Myometrial cell (primary cell): ENCODE measurements around the genes MAP3K19, LCT and DARS1.

DNA sequence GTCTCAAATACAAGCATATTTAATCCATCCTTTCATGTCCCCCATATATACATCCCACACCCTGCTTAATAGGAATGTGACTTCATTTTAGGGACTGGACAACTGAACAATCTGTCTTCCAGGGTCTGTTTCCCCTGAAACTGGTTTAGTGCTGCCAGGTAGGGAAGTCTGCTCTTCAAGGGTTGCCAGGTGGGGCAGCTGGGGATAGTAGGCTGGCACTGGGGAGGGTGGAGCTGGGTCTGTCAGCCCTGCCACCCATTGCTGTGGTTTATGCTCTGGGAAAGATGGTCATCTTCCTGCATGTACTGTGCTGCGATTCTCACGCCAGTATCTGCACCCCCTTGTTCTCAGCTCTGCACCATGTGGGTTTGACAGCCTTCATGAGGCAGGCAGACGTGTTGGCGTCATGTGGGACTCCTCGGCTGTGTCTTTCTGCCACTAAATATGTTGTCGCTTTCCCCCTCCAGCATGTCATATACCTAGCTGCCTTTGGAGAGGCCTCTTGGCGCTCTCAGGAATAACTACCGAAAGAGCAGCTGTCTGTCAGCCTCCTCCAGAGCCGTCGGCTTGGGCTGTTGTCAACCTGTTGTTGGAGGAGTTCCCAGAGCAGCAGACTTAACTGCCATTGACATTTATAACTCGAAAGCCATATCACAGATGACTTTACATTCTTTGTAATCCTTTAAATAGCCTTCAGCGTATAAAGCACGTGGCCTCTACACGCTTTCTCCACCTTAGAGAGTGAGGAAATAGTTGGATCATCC, 80.5 kb upstream of the MGAT5 start:
- RAMPAGE, long total RNA, result no peak

DNA sequence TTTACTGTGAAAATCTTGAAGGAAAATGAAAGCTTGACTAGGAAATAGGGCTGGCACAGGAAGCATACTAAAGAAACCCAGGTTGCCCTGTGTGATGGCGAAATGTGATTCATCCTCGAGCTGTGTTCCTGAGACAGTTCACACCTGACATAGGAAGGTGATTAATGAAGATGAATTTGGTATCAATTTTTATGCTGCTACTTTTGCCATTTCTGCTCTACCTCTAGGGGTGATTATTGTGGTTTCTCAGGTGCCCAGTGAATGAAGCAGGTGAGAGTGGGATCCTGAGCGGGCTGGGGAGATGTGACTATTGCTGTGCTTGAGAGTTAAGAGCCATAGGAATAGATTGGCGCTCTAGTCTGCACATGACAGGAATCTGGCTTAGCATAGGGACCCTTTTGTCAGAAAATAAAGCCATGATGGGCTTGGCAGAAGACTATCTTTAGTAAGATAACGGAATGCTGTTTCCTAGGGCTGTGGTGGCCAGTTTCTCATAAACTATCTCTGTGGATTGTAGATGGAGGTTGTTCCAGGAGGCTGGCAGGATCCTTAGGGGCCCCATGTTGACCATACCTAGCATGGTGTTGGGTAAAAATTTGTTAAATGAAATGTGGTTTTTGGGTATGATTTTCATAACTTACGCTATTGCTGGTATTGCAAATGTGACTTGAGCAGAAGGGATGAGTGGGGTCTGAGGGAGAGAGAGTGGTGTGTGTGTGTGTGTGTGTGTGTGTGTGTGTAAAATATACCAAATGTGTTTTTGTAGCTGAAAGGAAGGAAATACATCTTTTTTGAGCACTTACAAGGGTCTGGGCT, 37.1 kb upstream of the MGAT5 start:
- RAMPAGE, long total RNA, result no peak

GRCh38 chr2:134320925-134321478, 67.1 kb downstream of the MGAT5 start:
- RAMPAGE, long total RNA, result no peak

- RAMPAGE, long total RNA, result no peak
Measured at GRCh38 chr2:134839719-134840052, 1.3 kb downstream of the ACMSD start.

DNA sequence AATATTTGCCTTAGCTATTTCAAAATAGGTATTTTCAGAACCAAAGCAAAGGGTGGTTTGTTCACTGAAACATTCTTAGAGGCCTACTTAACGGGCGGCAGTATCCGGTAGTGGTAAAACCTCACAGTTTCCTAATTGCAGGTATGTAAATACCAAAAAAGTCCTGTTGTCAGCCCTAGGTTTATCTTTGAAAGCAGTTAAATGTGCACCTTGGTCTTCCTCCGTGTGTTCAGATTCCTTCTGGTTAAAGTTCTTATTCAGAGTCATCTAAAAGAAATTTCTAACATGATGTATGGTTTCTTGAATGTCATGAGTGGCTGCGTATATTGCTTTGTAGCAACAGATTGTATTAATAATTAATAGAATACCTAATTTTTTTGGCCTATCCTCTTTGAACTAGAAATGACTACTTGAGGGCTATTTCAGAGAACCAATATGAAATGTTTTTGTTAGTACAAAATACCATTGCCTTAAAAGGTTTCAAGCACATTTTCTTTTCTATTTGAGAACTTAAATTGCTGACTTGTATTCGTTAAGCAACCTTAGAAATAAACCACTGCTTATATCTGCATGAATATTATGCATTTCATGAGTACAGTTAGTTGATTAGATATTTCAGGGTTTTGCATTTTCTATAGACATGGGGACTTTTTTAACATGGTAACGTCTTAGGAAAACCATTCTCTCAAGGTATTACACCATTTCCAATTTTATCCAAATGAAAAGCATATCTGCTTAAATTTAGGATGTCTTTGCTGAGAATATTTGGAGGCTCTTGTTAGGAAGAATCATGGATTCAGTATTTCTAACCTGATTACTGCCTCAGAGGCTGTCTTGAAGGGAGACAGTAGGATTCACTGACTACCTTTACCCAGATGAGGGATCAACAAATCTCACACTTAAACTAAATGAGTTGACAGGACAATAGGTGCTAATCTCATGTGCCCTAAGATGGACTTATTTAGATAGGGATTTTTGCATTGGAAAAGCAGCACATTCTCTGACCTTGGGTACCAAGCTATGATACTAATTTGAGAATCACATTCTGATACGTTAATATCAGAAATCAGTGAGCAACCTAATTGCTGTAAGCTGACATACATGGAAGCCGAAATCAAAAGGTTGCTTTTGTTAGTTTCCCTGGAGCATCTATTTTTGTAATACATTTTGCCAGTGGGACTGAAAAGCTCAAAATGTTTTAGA, 39.3 kb downstream of the CCNT2 start:
- RAMPAGE, long total RNA, result no peak

GRCh38 chr2:134961120-134961976, 42.7 kb downstream of the CCNT2 start:
- RAMPAGE, long total RNA, result no peak

DNA sequence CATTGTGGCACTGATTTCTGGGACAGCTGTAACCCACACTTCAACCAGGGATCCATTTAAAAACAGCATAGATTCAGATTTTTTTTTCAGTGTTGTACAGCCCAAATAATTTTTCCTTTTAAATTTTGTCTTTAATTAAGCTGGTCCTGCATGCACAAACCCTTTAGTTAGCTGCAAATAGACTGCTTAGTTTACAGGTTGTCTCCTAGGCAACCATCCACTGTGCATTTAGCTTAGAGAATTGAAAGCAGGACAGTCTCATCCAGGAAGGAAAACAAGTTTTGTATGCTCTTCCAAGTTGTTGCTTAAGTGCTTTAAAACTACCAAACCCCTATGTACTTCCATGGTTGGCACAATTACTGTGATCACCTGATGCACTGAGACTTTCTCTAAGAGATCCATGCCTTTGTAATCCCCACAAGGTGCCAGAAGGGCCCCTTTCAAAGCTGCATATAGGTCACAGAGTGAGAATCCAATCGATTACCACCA, at the start of gene MAP3K19:
Gene MAP3K19, minus strand, starts transcription at position 184 of the 489 bp plus-strand sequence.
- RAMPAGE, long total RNA, result no peak

DNA sequence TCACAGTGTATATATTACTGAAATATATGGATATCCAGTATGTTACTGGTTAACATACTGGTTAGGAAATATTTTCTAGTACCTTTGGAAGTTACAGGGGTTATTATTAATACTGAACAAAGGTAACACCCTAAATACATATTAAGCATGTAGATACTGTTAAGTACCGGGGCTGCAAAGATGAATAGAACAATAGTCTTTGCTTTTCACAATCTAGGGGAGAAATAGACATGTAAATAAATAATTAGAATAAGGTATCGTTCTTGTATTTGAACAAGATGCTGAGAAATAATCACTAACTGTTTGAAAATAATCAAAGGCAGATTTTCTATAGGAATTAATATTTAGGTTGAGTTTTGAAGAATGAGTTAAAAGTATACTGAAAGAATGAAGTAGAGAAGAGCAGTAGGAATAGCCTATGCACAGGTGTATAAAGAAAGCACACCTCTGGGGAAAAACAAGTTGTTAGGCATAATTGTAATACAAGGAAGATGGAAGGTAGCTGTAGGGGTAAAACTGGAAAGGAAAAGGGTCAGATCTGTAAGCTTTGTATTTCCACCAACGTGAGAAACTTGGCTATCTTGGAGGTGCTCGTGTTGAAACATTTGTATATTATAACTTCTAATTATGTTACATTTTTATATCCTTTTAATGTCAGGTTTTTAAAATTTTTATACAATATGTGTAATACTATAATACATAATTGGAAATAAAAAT, 32.7 kb downstream of the RAB3GAP1 start:
- RAMPAGE, long total RNA, result no peak

DNA sequence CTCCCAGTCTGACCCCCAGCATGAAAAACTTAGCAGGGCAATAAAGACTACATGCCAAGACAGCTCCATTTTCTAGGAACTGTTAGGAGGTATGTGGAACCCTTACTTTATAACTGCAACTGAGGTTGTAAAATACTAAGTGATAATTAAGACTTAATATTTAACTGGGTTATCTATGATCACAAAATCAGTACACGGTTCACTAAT, at the start of gene LCT:
Gene LCT, minus strand, starts transcription at position 84 of the 207 bp plus-strand sequence.
- RAMPAGE, long total RNA, result no peak

- RAMPAGE, long total RNA, result no peak
Measured at GRCh38 chr2:135875257-135876253, 688 bp downstream of the MCM6 start.

- RAMPAGE, long total RNA, result start-site peak on the minus strand at chr2:135985466-135985629, 3,245 and 3,456 reads in 2 replicates
Measured at GRCh38 chr2:135985339-135986212, at the start of gene DARS1. Gene DARS1, minus strand, starts transcription at chr2:135985626.

GRCh38 chr2:136052324-136052771, 65.6 kb downstream of the CXCR4 start:
- RAMPAGE, long total RNA, result no peak

DNA sequence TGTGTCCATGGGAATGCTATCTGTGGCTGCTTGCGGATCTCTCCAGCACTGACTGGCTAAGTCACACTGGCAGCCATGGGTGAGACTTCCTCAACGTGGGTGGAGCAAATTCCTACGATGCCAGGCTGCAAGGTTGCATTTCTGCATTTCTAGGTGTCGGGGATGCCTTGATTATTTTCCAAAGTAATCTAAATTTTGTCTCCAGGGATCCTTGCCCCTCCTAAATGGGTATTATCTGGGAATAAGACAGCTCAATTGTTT, 6.2 kb downstream of the CXCR4 start:
- RAMPAGE, long total RNA, result no peak

DNA sequence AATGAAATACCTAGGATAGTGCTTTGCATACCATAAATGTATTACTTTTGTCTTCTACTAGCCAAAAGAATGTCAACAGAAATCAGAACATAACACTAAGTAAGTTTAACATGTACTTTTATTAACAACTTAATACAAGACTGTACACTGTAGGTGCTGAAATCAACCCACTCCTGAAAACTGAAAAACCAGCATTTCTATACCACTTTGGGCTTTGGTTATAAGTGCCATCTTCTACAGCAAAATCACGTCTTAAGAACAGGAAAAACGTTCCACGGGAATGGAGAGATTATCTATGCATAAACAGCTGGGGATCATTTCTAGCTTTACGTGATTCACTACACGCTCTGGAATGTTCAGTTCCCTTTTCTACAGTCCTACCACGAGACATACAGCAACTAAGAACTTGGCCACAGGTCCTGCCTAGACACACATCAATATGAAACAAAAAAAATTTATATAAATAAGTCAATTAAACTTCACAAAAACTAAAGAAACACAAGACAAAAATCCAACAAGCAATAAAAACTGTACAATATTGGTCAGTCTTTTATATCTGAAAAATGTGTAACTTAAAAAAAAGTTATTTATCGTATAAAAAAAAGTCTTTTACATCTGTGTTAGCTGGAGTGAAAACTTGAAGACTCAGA, 3.6 kb downstream of the CXCR4 start:
- RAMPAGE, long total RNA, result no peak

- RAMPAGE, long total RNA, result no peak
Measured at GRCh38 chr2:136114899-136116033, 2.7 kb downstream of the CXCR4 start.

GRCh38 chr2:137921095-137921519, 43.2 kb upstream of the HNMT start:
- RAMPAGE, long total RNA, result no peak

DNA sequence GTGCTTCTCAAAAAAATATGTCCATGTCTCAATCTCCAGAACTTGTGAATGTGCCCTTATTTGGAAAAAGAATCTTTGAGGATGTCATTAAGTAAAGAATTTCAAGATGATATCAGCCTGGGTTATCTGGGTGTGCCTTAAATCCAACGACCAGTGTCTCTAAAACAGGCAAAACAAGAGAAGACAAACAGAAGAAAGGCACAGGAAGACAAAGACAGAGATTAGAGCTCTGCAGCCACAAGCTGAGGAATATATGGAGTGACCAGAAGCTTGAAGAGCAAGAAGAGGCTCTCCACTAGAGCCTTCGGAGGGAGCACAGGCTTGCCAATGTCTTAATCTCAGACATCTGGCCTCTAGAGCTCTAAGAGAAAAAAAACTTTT, 71.5 kb downstream of the HNMT start:
- RAMPAGE, long total RNA, result no peak

- RAMPAGE, long total RNA, result no peak
Measured at GRCh38 chr2:138275409-138275774, 226.2 kb upstream of the SPOPL start.

DNA sequence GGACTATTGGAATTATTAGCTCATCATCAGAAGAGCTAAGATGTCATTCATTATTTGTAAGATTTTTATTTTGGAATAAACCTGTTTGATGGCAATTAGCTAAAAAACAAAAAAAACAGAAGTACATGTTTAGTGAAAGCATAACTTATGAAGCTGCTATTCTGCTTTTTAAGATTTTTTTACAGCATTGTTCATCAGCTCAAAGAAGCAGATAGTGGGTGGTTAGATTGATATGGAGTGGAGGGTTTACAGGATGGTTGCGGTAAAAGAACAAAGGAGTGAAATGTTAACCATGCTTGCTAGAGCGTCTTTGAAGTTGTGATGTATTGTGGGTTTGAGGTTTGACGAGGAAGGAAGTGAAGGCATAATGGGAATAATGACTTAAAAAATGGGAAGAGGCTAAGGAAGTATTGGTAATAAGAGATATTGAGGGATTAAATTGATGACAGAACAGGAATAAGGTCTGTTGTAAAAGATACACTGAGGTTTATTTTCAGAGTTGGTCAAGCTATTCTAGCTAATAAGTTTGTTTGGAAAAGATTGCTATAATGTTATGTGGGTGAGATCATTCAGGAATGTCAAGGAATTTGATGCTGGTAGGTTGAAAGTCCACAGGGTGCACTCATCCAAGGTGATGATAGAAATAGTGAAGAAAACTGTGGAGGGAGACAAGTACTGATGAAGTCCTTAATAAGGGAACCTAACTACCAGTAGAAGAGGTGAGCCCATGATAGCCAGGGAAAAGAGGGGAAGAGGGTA, 14.6 kb downstream of the SPOPL start:
- RAMPAGE, long total RNA, result no peak

DNA sequence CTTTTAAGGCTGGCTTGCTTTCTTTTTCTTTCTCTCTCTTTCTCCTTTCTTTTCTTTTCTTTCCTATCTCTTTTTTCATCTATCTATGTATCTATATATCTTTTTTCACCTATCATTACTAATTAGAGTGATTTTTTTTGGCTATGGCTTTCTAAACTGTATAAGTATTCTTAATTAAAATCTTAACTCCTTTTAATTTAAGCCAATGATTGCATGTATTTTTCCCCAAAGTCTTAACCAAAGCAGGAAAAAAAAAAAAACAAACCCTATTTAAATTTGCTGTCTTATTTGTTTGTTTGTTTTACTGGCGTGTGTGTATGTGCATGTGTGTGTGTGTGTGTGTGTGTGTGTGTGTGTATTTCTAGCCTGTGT, 730.2 kb upstream of the NXPH2 start:
- RAMPAGE, long total RNA, result no peak